Mesangial cell (primary cell): ENCODE measurements around the genes NPY2R, TDO2 and RXFP1.

DNA sequence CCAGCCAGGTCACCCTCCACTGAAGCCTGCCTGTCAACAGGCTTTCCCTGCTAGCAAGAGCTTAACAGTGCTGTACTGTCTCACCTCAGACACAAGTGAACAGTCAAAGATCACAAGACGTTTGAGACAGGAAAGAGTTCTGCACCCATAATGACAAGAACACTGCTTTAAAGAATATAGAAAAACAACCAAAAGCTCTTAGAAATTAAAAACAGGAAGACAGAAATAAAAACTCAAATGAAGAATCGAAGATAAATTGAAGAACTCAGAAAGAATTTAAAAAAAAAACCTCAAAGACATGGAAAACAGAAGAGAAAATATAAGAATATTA lies 4.6 kb downstream of the RNF175 start:
- RAMPAGE, long total RNA = no peak

GRCh38 chr4:153933890-153934215 lies 145.0 kb upstream of the SFRP2 start:
- RAMPAGE, long total RNA = no peak

GRCh38 chr4:154588011-154588714 lies 2.4 kb downstream of the FGA start:
- RAMPAGE, long total RNA = no peak

GRCh38 chr4:155208270-155209244 lies at the start of gene NPY2R:
TSS of gene NPY2R (plus strand) at chr4:155208636.
- RAMPAGE, long total RNA = no peak

DNA sequence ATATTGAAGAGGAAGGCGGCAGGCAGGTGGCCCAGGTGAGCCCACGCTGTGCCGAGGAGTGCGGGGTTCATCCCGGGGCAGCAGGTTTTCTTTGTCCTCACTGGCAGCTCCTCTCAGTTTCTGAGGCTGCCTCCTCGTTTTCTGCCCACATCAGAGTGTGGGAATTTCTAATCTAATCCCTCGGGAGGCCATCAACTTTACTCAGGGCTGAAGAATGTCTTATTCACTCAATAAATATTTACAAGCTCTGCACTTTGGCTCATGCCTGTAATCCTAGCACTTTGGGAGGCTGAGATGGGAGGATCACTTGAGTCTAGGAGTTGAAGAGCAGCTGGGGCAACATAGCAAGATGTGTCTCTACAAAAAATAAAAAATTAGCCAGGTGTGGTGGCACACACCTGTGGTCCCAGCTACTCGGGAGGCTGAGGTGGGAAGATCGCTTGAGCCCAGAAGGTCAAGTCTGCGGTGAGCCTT lies 16.1 kb upstream of the MAP9 start:
- RAMPAGE, long total RNA = no peak

DNA sequence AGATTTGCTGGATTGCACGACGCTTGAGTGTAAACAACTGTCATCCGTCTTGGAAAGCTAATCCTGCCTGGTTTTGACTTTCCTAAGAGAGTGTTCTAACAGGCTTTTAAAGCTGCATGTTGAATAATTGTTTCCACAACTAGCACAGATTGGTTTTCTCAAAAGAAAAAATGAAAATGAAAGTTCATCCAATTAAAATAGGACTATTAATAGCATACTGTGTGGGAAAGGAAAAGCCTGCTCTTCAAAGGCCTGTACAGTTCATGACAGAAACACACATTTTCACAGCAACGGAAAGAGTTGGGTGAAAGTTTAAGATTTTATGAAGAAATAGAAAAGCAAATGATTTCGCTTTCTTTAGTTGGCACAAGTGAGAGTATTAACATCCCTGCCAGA lies 140.1 kb upstream of the GUCY1A1 start:
- RAMPAGE, long total RNA = no peak

- RAMPAGE, long total RNA = no peak
Measured at GRCh38 chr4:155784174-155784602, 25.4 kb downstream of the GUCY1B1 start.

GRCh38 chr4:155903395-155903775 lies at the start of gene TDO2:
TSS of gene TDO2 (plus strand) at chr4:155903696.
- RAMPAGE, long total RNA = no peak

GRCh38 chr4:155959110-155959467 lies 5.4 kb upstream of the CTSO start:
- RAMPAGE, long total RNA = no peak

DNA sequence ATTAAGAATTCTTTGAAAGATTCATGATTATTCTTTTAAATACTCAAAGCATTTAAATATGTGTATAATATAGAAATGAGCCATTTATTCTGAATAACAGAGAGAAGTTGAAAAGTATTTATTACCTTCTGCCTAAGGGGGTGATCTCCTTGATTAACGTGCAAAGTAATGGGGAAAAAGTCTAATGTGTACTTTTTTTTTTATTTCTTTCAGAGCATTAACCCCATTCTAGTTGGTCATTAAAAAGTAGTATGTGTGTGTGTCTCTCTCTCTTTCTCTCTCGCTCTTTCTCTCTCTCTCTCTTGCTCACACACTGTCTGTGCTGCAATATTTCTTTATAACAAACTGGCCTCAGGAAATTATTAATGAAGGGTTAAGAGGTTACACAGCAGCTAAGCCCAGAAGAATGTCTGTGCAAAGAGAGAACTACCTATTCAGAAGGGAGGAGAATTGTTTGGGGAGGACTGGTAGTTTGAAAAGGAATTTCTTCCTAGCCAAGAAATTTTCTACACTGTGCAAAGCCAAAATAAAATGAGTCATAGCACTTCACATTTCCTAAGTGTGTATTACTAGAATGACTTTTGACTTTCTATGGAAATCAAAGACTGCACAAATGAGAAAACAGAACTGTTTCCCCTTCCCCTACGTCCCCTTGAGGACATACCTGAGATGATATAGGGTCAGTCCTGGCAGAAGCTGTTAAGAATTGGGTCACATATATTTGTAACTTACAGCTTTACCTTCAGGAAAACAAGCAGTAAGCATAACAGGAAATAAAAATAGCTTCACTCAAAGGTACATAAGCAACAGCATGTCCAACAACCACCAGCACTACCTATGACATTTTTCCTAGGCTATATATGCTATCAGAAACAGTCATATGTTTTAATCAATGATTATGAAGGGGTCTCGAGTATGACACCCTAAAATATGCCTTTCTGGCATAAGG lies 22.2 kb downstream of the PDGFC start:
- RAMPAGE, long total RNA = no peak

DNA sequence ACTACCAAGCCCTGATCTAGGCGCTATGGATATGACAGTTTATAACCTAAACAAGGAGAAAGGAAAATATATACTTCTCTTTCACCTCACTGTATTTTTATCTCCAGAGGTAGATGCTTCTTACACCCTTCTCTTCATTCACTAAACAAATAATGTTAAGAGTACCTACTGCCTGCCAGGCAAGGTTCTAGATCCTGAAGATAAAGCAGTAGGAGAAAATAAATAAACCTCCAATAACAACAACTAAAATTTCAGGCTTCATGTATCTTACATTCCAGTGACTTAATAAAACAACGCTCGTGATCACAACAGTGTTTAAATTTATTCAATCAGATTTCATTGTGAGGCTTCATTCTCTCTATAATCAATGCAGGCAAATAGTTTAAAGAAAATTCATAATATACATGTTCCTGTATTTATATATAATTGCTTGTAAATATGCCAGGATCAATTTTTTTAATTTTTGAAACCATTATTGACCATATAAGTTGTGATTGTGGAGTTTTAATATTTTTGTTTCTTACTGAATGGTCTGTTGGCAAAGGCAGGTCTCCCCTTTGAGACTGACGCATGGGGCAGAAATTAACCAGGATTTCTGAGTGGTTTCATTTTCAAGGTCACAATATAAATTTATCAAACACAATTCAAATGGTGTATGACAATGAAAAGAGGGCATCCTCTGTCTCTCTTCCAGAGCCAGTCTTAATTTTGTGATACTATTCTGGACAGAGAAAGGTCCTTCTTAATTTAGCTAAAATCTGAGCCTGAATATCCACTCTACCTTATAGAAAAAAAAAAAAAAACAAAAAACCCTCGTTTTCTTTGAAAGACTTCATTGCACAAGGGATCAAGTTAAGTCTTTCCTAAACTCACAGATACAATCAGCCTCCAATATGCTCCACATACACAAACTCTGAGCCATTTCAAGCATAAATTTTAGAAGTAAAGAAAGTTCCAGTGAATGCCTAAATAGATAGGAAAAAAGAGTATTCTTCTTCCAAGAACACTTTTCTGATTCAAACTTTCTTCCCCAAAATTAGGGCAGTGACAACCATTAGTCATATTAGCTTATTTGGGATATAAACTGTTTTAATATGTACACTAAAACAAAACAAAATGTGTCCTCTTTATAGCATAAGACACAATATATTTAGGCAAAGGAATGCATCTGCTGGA lies 20.3 kb downstream of the PDGFC start:
- RAMPAGE, long total RNA = no peak

GRCh38 chr4:157204556-157205048 lies 15.9 kb upstream of the GRIA2 start:
- RAMPAGE, long total RNA = no peak

- RAMPAGE, long total RNA = no peak
Measured at GRCh38 chr4:157996106-157996368, 176.8 kb downstream of the GASK1B start.

- RAMPAGE, long total RNA = no peak
Measured at GRCh38 chr4:158030222-158030613, 142.6 kb downstream of the GASK1B start.

- RAMPAGE, long total RNA = no peak
Measured at GRCh38 chr4:158120776-158121167, 52.1 kb downstream of the GASK1B start.

DNA sequence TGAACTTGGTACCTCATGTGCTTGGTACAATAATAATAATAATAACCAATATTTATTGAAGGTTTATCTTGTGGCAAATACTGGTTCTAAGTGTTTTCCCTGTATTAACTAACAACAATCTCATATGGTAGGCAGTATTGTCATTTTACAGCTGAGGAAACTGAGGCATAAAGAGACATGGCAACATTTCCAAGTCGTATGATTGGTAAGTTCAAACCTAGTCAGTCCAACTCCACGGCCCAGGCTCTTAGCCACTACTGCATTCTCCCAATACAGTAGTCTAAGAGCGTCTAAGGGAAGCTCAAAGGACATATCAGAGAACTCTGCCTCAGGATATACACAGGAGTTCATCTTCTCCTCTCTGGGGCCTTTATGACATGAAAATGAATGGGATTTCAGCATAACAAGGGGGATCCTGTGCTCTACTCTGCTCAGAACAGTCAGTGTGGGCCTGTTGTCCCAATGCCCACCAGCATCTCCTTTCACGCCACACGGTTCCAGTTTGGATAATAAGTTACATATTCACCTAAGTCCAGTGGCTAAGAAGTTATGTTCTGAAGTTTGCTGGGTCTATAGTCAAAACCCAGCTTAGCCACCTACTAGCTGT lies 4.3 kb downstream of the GASK1B start:
- RAMPAGE, long total RNA = no peak

DNA sequence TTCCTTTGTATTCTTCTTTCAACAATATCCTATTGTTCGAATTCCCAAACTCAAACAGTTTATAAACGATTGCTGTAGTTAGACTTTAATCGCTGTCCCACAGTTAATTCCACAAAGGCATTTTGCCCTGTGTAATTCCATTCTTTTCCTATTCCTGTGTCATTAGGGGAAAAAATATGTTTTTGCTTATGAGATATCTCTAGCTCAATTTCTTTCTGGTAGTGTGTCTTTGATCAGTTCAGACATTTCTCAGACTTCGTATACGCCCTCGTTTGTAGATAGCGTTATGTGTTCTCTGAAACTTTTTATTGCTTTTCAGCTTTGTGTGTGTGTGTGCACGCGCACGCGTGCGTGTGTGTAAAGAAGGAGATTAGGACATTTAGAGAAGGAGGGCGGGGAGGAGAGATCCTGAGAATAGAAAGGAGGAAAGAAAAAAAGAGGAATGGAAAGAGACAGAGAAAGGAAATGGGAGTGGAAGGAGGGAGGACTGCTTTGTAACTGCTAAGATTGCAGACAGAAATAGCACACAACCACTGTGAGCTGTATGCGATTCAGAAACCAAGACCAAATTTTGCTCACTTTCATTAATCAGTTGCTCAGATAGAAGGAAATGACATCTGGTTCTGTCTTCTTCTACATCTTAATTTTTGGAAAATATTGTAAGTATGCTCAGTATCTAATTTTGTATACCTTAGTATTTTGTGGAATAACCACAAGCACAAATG lies at the start of gene RXFP1:
TSS of gene RXFP1 (plus strand) at position 516 of the 725 bp plus-strand sequence.
- RAMPAGE, long total RNA = no peak

- RAMPAGE, long total RNA = no peak
Measured at GRCh38 chr4:158769330-158769787, 533 bp downstream of the FNIP2 start.

DNA sequence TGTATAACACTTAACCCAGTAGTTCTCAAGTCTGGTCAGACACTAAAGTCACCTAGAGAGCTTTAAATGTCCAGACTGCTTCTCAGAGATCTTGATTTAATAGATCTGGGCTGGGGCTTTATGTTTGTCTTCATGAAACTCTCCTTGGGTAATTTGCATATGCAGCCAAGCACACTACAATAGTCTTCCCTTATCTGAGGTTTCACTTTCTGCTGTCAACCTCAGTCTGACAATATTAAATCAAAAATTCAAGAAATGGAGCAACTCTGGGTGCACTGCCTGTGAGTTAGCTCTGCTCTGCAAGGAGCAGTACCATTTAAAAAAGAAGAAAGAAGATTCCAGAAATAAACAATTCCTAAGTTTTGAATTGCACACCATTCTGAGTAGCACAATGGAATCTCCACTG lies 9.2 kb downstream of the FNIP2 start:
- RAMPAGE, long total RNA = no peak

DNA sequence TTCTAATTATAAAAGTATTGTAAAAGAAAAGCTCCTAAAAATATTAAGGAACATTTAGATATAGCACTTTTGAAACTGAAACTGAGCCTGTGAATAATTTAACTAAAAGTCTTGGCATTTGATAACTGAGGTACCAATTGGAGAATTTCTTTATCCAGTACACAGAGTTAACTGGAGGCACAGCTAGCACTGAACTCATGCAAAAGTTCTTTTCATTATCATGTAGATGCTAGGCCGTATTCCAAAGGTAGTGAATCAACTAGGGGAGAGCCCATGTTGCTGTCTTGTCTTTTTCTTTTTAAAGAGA lies 76.3 kb downstream of the FNIP2 start:
- RAMPAGE, long total RNA = no peak